Mesenchymal stem cell of Wharton's jelly (primary cell): Measurements from ENCODE around the genes SCARF1 and RILP.

GRCh38 chr17:1546029-1546788 lies 16.4 kb downstream of the PITPNA start:
- CAGE, long polyA plus RNA = no peak

- CAGE, long polyA plus RNA = no peak
Observed at GRCh38 chr17:1553544-1554239, 8.9 kb downstream of the PITPNA start.

DNA sequence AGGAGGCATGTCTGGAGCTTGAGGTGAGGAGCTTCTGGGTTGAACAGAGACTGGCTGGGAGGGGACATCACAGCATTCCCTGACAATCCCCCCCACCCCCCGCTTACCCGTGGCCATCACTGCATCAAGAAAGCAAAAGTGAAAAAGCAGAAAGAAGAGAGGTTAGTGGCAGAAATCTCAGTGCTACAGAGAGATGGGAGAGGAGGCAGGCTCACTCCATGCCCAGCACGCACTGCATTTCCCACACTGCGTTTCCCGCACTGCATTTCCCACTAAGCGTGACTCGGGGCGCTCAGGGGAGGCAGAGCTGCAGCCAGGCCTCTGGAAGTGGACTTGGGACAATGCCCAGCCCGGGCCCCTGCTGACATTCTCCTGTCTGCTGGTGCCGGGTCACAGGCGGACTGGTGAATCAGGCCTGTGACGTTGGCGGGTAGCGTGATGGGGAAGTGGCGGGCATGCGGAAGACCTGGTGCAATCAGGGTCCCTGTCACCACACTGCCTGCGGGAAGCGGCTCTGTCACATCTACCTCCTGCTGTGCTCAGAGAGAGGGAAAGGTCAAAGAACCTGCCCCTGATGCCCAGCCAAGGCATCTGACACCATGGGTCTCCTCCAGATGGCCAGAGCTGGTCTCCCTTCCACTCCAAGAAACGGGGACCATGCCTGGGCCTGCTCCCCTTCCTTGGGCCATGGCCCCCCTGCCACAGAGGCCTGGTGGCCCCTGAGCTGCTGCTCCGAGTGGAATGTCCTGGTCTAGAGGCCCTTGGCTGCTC lies 24.4 kb upstream of the PITPNA start:
- CAGE, long polyA plus RNA = no peak

DNA sequence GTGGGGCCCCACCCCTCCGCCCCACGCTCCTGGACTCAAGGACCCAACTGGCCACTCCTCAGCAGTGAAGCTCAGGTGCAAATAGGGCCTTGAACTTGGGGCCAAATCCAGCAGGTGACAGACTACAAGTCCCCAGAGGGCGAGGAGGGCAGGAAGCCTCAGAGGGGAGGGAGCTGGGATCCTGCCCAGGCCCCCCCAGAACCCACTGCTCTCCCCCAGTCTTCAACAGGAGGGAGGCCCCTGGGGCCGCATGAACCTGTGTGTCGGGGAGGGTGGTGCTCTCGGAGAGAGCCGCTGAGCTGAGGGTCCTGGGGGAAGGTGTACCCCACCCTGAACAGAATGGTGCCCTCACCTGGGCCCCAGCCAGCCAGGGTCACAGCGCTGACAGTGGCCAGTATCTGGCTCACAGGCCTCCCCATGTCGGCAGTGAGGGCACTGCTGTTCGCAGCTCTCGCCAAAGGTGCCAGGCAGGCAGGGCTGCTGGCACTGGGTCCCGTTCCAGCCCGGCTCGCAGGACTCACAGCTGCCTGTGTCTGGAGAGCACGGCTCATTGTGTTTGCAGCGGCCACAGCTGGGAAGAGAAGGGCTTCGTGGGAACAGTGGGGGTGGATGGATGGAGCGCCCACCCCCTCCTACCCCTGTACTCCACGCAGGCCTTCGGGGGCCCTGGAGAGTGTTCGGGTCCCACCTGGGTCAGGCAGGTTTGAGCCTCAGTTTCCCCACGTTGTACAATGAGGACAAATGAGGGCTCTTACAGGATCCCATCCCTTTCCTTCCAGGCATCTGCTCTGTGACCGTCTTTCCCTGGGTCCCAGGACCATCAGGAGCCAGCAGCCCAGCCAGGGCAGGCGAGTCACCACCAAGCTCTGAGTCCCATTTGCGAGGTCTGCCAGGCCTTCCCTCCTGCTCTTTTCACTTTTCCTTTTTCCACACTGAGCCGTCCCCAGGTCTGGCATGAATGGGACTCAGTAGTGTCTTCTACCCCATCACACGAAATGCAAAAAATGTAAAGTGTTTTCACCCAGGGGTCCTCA lies 5.1 kb downstream of the SCARF1 start:
- CAGE, long polyA plus RNA = no peak

GRCh38 chr17:1645579-1646067 lies at the start of gene SCARF1:
Gene SCARF1, minus strand, starts transcription at chr17:1645732.
- CAGE, long polyA plus RNA = no peak

GRCh38 chr17:1649759-1650474 lies at the start of gene RILP:
Gene RILP, minus strand, starts transcription at chr17:1649866.
- CAGE, long polyA plus RNA = no peak

DNA sequence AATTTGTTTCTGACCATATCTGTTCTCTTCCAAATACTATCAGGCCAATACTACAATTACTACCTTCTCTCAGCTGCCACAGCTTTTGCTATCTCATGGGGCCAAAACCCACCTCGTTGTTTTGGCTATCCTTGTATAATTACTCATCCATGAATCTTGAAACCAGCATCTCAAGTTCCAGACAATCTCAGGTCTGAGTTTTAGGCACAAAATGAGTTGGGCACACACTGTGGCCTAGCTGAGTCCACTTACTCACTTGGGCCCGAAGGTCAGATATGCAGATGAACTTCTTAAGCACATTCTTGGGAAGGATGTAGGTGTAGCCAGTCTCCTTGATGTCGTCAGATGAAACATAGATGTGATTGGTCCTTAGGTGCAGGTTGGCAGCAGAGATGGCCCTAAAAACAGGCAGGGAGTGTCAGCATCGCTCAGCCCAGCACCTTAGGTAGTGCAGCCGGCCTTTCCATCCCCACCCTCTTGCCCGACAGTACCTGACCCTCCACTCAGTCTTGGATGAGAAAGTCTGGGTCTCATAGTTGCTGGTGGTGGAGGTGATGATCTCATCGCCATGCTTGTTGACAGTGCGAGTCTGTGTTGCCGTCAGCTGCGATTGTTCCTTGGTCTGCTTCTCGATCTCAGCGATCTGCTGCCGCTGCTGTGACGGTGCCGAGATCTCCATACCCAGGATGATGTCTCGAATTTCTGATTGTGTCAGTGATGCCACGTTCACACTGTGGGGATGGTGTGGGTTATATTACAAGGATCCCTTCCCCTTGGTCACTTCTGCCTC lies 3.8 kb upstream of the RILP start:
- CAGE, long polyA plus RNA = no peak

- CAGE, long polyA plus RNA = no peak
Observed at GRCh38 chr17:1711147-1711578, 986 bp upstream of the TLCD2 start.

GRCh38 chr17:1721967-1722445 lies 2.5 kb upstream of the WDR81 start:
- CAGE, long polyA plus RNA = no peak

DNA sequence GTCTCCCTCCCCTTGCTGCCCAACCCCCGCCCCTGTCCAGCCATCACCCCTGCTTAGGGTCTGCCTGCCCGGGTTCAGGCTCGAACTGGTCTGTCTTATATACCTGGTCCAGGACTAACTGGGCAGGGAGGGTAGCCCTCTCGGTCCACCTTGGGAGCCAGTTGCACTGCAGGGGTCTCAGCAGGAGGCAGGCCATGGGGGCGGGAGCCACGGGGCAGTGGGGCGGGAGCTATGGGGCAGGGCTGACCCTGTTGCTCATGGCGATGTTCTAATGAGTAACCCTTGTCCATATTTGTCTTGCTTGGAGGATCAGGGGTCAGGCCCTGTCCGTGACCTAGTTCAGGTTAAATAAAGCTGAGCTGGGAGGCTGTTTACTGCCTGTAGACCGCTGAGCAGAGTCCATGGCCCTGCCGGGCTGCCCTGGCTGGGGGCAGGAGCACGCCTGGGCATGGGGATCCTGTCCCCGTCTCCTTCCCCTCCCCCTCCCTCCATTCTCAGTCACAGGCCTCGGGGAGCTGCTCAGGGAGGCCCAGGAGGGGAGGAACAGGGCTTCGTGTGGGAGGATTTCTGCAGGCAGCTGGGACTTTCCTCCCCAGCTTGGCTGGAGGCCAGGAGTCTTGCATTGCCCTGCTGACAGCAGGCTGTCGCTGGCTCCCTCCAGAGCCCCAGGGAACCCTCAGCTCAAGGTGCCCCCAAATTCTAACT lies 6.3 kb upstream of the SERPINF2 start:
- CAGE, long polyA plus RNA = no peak

GRCh38 chr17:1890929-1891424 lies 61.2 kb downstream of the RPA1 start:
- CAGE, long polyA plus RNA = no peak

DNA sequence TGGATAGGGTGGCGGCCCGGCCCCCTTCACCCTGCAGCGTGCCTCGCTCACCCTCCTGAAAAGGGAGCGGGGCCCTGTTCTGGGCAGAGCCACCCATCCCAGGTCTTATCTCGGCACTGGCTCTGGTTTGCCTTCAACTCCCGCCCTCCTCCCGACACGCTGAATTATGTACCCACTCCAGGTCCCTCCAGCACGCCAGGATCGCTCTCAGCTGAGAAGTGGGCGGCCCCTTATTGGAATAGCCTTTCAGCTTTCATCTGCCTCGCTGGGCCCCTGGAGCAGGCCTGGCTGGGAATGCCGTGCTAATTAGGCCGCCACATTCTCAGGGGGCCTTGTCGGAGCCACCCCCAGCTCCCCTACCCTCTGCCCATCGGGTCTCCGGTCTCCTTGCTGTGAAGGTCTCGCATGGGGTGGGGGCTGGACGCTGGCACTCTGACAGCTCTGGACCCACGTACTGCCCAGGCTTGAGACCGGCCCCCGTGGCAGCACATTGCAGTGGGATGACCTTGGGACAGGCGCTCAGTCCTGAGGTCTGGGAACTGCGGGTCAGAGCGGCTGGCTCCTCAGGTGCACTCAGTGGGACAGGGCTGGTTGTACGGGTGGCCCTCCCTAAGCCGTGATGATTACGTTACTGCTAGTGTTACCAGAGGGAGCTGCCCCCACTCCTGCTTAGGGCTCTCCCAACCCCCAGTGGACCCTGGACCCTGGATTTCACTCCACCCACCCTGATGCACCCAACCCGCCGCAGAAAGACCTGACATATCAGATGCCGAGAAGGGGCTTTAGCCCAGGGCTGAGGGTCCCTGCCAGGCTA lies 77.6 kb downstream of the RTN4RL1 start:
- CAGE, long polyA plus RNA = no peak

DNA sequence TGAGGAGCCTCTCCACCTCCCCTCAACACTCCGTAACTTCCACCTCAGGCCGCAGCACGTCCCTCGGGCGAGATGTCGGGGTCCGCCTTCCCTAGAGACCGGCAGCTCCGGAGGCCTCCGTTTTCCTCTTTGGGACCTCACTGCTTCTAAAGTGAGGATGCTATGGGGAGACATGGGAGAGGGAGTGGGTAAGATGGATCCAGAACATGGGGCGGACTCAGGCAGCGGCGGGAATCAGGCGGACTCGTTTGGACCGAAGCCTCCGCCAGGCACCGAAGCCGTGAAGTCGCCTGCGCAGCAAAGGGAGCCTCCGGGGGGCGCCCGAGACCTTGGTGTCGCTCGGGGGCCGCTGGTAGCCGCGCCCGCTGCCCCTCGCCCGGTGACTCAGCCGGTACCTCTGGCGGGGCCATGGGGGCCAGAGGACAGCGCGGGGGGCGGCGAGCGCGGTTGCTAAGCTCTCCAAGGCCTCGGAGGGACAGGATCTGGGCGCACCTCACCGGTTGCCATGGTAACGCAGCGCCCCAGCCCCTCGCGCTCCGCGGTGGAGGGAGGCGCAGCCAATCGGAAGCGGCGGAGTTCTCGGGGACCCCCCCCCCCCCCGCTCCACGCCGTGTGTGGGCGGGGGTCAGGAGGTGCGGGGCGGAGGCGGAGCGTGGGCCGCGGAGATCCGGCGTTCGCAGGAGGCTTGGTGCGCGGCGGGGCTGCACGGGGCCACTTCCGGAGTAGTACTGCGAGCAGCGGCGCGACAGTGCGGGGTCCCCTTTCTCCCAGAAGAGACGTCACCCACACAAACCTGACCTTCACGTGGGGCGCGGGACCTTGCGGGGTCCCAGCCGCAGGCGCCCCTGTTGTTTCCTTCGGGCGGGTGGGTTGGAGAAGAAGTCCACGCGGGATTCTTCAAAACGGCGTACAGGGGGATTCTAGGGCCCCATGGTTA lies 1.2 kb upstream of the HIC1 start:
- CAGE, long polyA plus RNA = no peak

DNA sequence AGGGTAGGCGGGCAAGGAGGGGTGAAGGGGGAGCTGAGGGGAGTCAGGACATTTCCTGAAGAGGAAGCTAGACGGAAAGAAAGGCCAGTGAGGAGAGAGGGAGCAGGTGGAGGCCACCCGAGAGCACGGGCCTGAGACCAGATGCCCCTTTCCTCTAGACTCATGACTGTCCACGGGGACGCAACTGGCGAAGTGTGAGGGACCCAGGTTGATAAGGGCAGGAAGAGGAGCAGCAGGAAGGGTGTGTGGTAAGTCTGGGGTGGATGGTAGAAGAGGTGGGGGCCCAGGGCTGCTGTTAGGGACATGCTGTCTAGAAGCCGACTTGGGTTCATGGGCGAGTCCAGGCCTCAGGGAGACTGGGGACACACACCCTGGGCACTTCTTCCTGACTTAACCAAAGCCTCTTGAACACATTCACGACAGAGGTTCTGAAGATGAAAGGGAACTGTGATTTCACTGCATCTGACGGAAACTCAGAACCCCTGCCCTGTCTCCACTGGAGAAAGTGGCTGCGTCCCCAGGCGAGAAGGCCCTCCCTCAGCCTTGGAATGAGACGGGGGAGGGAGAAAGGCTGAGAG lies 5.8 kb downstream of the HIC1 start:
- CAGE, long polyA plus RNA = no peak

DNA sequence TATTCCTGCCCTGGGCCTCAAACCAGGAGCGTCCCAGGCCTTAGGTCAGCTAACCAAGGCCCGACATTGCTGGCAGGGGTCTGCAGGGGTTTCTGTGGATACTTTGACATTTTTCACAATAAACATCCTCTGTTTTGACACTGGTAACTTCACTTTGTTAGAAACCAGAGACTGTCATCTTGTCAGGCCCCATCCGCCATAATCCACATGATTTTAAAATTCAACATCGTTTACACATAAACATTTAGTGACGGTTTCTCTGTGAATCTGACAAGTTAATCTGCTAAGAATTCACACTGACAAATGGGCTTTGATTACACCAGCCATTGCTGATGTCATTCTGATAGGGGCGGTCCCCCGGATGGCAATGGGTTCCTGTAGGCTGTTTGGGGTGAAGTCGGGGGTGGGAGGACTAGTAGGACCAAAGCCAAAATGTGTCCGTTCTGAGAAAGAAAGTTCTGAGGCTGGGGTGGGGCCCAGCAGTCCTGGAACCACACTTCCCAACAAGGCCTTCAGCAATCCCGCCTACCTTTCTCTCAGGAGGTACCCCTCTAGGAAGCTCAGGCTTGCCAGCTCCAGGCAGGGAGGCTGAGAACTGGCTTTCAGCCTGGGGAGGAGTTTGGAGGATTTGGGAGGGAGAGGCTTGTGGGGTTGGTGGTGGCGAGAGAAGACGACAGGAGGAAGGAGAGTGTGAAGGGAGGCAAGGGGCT lies 8.4 kb downstream of the HIC1 start:
- CAGE, long polyA plus RNA = no peak

GRCh38 chr17:2091034-2091483 lies 36.2 kb downstream of the HIC1 start:
- CAGE, long polyA plus RNA = no peak

- CAGE, long polyA plus RNA = no peak
Observed at GRCh38 chr17:2174587-2175567, 120.0 kb downstream of the HIC1 start.

DNA sequence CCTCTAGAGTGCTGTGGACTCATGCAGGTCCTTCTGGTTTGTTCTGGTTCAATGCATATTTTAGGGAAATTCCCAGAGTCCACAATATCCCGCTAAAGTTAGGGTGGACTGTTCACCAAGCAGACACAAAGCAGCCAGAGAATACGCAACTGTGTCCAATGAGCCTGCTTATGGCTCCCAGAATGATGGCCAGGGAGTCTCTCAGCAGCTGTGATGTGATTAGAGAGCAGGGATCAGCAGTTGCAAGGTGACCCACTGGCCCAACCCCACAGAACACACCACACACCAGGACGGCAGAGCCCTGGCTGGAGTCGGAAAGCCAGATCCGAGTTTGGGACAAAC lies 121.5 kb downstream of the HIC1 start:
- CAGE, long polyA plus RNA = no peak

- CAGE, long polyA plus RNA = no peak
Observed at GRCh38 chr17:2189732-2190383, 113.7 kb downstream of the SMG6 start.

DNA sequence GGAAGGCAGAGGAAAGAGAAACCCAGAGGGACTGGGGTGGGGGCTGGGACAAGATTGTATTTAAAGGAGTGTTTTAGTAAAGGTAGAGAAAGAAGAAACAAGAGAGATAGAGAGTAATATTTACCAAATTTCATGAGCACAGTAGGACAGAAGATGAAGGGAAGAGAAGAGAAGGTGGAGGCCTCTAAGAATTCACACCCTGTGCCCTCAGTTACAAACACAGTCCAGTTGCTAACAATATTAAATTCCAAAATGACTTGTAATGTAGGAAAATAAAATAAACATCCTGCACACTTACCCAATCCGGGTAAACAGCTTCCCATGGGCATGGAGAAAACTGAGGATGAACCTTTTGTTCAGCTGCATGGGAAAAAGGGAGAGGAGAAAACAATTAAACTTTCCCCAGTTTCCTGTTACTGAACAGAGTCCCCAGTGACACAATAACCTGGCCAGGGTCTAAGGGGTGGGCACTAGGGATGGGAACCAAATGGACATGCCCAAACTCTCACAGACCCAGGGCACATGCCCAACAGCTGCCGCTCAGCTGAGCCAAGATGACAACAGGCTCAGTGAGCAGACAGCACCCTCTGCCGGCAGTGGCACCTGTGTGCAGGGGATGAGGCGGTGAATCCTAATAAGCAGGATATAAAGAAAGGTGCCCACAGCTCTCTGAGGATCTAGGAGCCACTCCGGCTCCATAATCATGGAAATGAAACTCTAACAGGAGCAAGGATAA lies 59.1 kb downstream of the SMG6 start:
- CAGE, long polyA plus RNA = no peak